OVCAR3 (cell line): ENCODE measurements around a stretch of chr11.

GRCh38 chr11:47165586-47166390 lies 10.9 kb downstream of the ARFGAP2 start:
- RRBS = no CpG with 5 or more reads among the region's 20 CpGs

- RRBS = no CpG with 5 or more reads among the region's 13 CpGs
These were observed 1.6 kb downstream of the PACSIN3 start for GRCh38 chr11:47184554-47185122.

DNA sequence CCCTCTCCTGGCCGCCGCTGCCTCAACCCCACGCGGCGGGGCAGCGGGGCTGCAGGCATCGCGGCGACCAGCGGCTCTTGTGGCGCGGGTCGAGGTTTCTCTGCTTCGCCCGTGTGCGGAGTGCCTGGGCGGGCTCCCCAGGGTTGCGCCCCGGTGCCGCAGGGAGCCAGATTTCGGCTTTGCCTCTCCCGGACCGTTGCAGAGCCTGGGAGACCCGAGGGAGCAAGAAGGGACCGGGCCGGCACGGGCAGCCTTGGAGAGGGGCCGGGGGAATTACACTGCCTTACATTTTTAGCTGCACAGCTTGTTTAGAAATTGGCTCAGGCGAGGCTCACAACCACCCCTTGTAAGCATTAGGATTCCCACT lies 240 bp upstream of the PACSIN3 start:
- RRBS = no CpG with 5 or more reads among the region's 29 CpGs

DNA sequence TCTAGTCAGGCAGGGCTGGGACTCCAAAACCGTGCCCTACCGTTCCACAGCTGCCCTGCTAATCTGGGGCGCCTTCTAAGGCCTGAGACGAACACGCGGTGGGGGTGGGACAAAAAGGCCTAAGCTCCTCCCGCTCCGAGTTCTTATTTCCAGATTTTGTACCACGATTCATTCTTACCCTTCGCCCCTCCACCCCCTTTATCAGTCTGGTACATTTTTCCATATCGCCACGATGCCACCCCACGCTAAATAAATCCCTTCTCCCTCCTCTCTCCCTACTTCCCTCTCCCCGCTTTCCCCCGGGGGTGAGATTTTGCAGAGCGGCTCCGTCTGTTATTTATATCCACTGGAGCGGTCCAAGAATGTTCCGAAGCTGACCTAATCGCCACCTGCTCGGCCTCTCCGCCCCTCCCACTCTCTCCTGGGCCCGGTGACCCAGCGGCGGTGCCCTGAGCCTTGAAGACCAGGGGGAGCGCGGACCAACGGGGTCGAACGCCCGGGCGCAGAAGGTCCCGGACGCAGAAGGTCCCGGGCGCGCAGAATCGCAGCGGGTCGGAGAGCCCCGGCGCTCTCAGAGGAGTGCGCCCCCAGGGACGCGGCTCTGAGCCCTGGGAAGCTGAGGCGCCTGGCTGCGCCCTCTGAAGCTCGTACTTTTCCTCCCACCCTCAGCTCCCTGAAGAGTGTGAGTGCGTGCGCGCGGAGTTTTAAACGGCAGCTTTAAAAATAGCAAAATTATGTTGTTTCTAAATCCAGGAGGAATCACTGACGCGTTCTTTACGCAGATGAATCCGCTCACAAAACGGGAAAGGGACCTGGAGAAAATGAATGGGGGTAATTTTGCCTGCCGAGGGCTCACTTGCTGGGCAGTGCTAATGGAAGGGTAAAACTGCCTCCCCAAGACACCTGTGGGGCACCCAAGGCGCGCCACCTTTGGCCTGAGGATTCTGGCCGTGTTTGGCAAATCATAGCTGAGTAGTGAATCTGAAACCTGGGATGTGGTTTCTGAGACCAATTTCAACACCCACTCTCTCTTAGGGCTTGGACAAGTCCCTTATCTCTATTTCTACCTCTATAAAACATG lies 1.0 kb upstream of the PACSIN3 start:
- RRBS = 13% methylated on average over 11 of the region's 62 CpGs

DNA sequence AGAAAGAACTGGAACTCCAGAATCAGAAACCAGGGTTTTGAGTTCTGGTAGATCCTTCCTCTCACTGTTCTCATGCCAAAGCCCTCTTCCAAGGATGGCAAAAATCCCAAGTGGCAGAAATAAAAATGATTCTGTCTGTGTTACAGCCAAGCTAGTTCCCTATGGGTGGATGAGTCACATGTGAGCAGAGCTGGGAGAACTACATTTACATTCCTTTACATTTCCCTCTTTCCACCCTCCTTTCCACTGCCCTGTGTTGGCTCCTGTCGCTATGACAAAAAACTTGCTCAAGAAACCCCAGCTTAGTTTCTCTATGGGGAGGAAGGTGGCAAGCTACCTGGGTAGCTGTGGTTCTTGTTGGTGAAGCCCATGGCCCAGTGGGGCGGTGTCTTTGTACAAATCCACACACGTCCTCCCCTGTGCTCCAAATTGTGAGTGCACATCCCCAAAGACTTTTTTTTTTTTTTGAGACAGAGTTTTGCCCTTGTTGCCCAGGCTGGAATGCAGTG lies 10.1 kb upstream of the DDB2 start:
- RRBS = no CpG with 5 or more reads among the region's 3 CpGs

DNA sequence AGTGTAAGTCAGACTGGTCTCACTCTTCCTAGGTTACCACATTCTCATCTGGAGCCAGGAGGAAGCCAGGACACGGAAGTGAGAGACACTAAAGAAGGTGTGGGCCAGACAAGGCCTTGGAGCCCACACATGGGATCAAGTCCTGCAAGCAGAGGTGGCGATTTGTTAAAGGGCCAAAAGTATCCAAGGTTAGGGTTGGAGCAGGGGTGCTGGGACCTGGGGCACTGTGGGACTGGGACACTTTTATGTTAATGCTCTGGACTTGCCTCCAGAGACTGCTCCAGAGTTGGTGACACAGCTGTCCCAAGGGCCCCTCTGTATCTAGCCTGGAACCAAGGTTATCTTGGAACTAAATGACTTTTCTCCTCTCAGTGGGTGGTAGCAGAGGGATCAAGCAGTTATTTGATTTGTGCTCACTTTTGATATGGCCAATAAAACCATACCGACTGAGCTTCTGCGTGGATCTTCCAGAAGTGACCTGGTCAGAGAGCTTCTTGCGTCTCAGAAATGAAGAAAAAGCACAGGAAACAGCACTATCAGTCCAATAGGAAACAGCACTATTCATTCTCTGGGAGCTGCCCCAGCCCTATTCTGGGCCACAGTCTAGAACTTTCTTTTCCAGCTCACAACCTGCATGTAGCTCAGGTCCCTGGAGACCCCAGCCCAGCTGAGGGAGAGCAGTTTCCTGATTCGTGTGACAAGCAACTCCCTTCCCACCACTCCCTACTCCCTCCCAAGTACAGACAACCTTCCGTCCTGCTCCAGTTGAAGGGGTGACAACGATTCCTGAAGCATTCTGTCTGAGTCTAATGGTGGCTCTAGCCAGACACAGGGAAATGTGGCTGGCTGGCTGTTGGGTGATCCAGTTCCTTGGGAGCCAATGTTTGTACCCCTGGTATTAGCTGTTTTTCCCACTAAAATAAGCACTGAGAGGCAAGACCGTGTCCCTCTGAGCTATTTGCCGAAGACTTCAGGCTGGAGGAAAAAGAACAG lies 9.6 kb downstream of the ACP2 start:
- RRBS = no CpG with 5 or more reads among the region's 10 CpGs

GRCh38 chr11:47272016-47272327 lies 14.2 kb downstream of the NR1H3 start:
- RRBS = no CpG with 5 or more reads among the region's 4 CpGs

GRCh38 chr11:47290414-47291169 lies 32.8 kb downstream of the NR1H3 start:
- RRBS = no CpG with 5 or more reads among the region's 10 CpGs

- RRBS = 5% methylated on average over 32 of the region's 47 CpGs
These were observed 8.3 kb upstream of the SLC39A13 start for GRCh38 chr11:47399788-47400759.

DNA sequence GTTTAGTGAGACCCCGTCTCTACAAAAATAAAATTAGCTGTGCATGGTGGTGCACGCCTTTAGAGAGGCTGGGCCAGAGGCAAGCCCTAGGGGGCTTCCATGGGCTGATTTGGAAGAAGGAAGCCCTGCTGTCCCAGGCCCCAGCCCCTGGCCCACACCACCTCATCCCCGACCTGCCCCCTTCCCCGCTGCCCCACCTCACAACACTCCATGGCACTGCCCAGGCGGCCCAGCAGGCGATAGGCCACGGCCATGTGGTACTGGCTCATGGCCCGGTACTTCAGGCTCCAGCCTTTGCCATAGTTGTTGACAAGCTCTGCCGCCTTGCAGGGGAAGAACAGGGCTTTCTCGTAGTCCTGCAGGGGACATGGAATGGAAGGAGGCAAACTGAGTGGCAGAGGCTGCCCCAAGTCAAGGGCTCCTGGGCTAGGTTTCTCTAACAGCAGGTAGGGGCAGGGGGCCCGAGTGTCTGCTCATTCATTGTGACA lies 6.4 kb downstream of the RAPSN start:
- RRBS = no CpG with 5 or more reads among the region's 11 CpGs

DNA sequence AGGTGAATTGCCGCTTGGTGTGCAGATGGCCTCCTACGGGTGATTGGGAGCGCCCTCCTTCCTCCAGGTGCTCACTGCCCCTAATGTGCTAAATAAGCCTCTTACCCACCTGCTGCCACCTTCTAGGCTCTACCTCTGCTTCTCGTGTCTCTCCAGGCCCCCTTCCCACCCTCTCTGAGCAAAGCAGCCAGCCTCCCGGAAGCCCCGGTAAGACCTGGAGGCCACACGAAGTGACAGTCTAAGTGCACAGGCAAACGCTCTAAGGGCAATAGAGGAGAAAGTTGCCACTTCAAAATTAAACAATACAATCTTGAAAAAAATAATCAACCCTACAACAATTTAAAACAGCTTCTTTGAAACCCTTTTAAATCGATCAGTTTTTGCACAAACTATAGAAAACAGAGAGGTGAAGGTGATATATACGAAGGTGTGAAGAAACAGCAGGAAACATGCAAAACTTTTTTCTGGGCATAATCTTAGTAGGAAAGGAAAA lies 18.7 kb upstream of the RAPSN start:
- RRBS = no CpG with 5 or more reads among the region's 10 CpGs

DNA sequence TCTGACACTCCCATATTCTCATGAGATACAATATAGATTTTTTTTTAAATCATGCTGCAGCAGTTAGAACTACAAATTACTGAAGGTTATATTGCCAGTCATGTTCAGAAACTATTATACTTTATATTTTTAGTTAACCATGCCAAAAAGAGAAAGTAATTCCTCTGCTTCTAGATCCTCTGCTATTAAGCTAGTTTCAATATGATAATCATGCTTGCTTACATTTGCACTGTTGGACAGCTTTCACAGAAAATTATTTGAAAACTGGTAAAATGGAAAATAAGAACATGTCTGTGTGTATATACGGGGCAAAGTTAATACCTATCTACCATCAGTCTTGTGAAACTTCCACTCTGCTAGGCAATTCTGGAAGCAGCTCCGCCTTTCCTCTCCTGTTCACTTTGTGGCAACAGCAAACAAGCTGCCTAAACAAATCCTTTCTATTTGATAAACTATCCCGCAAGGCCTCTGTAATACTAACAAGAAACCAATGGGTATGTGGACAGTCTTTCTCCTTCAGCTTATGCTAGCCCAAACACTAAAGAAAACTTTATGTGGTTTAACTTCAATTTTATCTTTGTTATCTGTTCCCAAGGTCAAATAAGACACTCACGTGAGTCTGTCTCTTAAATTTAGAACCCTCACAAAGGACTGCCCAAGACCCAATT lies 39.1 kb upstream of the RAPSN start:
- RRBS = no CpG with 5 or more reads among the region's 4 CpGs

- RRBS = no CpG with 5 or more reads among the region's 6 CpGs
These were observed 50.5 kb upstream of the RAPSN start for GRCh38 chr11:47499231-47500031.

GRCh38 chr11:47523274-47524217 lies 29.4 kb downstream of the CELF1 start:
- RRBS = no CpG with 5 or more reads among the region's 3 CpGs

DNA sequence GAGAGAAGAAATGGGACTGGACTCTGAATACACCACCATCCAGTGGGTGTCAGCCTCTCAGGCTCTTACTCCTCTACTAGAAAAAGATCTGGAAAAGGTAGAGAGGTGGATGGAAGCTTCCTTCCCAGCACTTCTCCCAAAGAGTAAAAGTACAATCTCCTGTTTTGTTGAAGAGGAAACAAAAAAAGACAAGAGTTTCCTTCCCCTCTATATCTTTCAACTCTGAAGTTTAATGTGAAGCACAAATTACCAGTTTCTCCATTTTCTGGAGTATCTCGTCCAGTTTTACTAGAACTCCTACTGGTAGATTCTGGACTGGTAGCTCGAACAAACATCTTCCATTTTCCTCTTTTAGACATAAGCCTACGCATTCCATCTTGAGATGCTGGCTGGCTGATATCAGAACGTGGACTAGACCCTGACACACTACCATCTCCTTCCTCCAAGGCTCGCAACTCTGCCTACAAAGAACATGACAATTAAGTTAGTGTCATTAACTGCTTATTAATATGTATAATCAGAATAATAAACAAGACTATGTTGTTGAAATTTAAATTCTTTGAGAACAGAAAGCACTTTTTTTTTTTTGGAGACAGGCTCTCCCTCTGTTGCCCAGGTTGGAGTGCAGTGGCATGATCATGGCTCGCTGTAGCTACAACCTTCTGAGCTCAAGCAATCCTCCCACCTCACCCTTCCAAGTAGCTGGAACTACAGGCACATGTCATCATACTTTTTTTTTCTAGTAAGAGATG lies 23.3 kb downstream of the FNBP4 start:
- RRBS = no CpG with 5 or more reads among the region's 6 CpGs

GRCh38 chr11:47920305-47920907 lies 60.0 kb upstream of the PTPRJ start:
- RRBS = no CpG with 5 or more reads among the region's 6 CpGs

DNA sequence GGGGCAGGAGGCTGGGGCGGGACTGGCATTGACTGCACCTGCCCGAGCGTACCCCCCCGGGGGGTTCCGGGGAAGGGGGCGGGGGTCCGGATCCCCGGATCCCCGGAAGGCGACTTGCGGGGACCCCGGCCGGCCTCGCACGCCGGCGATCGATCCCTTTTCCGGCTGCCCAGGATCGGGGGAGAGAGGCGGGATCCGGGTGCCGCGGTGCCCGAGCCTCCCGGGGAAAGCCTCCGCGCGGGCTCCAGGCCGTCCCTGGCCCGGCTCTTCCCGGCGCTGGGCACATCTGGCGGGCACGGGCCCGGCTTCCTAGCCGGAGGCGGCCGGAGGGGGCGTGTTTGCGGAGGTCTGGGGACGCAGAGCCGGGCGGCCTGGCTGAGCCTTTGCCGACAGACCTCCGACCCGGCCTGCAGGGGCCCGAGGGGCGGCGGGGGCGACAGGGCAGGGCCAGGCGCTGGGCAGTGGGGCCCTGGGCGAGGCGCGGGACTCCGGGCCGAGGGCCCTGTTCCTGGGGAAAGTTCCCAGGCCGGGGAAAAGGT lies 744 bp downstream of the PTPRJ start:
- RRBS = 4% methylated on average over 29 of the region's 58 CpGs

DNA sequence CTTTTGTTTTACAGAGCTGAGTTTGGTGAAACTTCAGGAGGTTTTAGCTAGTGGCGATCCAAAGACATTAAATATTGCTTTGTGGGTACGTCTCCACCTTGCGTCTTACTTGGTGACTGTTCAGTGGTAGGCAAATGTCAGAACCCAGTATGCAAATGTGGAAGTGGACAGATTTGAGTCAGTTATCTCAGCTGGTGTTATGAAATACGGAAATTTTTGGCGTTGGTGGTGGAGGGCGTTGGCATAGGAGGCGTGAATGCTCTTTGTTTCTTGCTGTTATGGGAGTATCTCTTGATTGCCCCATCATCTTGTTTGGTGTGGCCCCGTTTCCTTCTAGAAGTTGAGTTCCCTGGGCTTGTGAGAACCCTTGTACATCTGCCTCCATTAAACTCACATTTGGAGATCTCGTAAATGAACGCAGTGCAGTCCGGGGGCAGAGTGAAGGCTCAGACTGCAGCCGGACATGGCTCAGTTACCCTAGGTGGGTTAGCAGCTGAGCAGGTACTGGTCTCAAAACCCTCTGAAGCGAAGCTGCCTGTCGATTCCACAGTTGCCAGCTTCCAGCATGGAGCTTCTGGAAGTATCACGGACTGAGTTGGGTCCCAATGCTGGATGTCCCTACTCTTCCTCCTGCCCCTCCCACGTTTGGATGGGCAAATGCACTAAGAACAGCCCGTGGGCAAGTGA lies 39.9 kb downstream of the PTPRJ start:
- RRBS = no CpG with 5 or more reads among the region's 17 CpGs

GRCh38 chr11:48088626-48089093 lies 108.3 kb downstream of the PTPRJ start:
- RRBS = no CpG with 5 or more reads among the region's 6 CpGs

- RRBS = no CpG with 5 or more reads among the region's 10 CpGs
These were observed 109.5 kb upstream of the OR4B1 start for GRCh38 chr11:48106902-48107802.